Testis (tissue), 5 donors: ENCODE measurements around the gene THRB.

GRCh38 chr3:19362179-19362713, 213.9 kb downstream of the KCNH8 start:
- PRO-cap, 3 experiments: no peak in any of the 3 experiments
- RAMPAGE, long total RNA, 2 experiments: no peak in any of the 2 experiments
- RRBS: no CpG with 5 or more reads among the region's 1 CpG

- PRO-cap, 3 experiments: no peak in any of the 3 experiments
- RAMPAGE, long total RNA, 2 experiments: no peak in any of the 2 experiments
- RRBS: no CpG with 5 or more reads among the region's 2 CpGs
Observed at GRCh38 chr3:19432624-19433107, 284.4 kb downstream of the KCNH8 start.

GRCh38 chr3:20040566-20041157, 416 bp downstream of the KAT2B start:
- PRO-cap, 3 experiments: peak in 3 of 3 experiments; most common plus-strand start chr3:20040969 (in 3); most common minus-strand start chr3:20040749 (in 2)
- RAMPAGE, long total RNA, 2 experiments: no peak in any of the 2 experiments
- RRBS: 2% methylated on average over 17 of the region's 61 CpGs

DNA sequence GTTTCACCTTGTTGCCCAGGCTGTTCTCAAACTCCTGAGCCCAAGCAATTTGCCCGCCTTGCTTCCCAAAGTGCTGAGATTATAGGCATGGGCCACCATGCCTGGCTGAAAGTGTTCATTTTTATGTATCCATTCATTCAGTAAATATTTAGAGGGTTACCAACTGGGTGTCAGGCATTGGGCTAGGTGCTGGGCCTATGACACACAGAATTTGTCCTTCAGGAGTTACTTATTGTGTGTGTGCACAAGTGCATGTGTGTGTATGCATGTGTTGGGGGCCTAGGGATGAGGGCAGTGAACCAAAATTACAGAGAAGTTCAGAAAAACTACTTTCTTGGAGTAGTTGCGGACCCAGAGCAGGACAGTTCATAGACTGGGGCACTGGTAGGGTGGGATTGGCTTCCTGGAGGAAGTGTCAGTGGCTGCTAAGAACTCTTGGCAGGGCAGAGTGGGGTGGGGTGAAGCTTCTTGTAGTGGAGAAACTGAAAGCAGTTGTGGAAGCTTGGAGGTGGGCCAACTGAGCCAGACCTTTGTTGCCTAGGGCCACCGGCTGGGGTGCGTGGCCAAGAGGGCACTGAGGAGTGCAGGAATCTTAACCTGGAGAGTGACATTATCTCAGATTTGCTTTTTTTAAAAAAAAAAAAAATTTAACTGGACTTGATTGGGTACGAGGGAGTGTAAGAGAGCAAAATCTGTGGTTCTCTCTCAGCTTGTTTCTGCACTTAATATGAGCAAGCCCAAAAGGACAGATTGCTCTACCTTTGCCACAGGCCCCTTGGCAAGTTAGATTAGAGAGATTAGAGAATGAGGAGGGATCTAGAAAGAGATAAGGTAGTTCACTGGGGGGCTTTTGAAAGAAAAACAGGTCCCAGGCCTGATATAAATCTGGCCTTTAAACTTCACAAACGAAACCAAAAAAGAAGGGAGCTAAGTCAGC, 3.1 kb downstream of the KAT2B start:
- PRO-cap, 3 experiments: no peak in any of the 3 experiments
- RAMPAGE, long total RNA, 2 experiments: no peak in any of the 2 experiments
- RRBS: no CpG with 5 or more reads among the region's 6 CpGs

- PRO-cap, 3 experiments: no peak in any of the 3 experiments
- RAMPAGE, long total RNA, 2 experiments: no peak in any of the 2 experiments
- RRBS: no CpG with 5 or more reads among the region's 7 CpGs
Observed at GRCh38 chr3:23035770-23036339, 167.3 kb upstream of the UBE2E2 start.

- PRO-cap, 3 experiments: no peak in any of the 3 experiments
- RAMPAGE, long total RNA, 2 experiments: no peak in any of the 2 experiments
Observed at GRCh38 chr3:23427085-23427638, 224.0 kb downstream of the UBE2E2 start.

- PRO-cap, 3 experiments: no peak in any of the 3 experiments
- RAMPAGE, long total RNA, 2 experiments: no peak in any of the 2 experiments
- RRBS: no CpG with 5 or more reads among the region's 3 CpGs
Observed at GRCh38 chr3:23740296-23741004, 65.3 kb upstream of the UBE2E1 start.

- PRO-cap, 3 experiments: peak in 3 of 3 experiments; most common plus-strand start chr3:23807396 (in 1); most common minus-strand start chr3:23807323 (in 2)
- RAMPAGE, long total RNA, 2 experiments: no peak in any of the 2 experiments
- RRBS: no CpG with 5 or more reads among the region's 10 CpGs
Observed at GRCh38 chr3:23807224-23807575, 1.4 kb downstream of the UBE2E1 start.

DNA sequence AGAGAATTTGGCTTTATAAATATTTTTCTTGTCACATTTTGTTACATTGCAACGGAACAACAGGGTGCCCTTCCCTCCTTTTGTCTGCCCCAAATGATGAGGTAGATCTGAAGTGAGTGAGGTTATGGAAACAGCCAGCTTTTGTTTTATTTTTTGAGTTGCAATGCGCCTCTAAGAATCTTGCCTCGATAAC, 1.6 kb downstream of the NR1D2 start:
- PRO-cap, 3 experiments: no peak in any of the 3 experiments
- RAMPAGE, long total RNA, 2 experiments: no peak in any of the 2 experiments
- RRBS: no CpG with 5 or more reads among the region's 3 CpGs

GRCh38 chr3:24019153-24019646, 74.1 kb downstream of the NR1D2 start:
- PRO-cap, 3 experiments: no peak in any of the 3 experiments
- RAMPAGE, long total RNA, 2 experiments: no peak in any of the 2 experiments
- RRBS: 35% methylated on average over 1 of the region's 12 CpGs

GRCh38 chr3:24450589-24451099, 44.0 kb downstream of the THRB start:
- PRO-cap, 3 experiments: no peak in any of the 3 experiments
- RAMPAGE, long total RNA, 2 experiments: no peak in any of the 2 experiments
- RRBS: no CpG with 5 or more reads among the region's 1 CpG

DNA sequence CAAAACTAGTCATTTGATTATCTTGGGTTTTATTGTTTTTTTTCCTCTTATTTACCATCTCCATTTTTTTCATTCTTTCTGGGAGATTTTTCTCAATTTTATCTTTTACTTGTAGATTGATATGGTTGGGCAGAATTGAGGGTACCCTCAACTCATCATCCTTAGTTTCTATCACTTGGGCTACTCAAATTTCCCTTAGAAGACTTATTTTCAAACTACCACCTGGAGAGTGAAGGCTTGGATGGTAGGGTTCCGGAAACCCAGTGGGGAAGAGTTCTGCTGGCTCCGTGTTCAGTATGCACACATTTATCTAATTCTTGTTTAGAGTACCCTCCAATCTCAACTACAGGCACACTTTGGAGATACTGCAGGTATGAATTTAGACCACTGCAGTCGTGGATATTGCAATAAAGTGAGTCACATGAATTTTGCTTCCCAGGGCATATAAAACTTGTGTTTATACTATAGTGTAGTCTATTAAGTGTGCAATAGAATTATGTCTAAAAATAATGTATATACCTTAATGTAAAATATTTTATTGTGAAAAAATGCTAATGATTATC, 28.3 kb downstream of the THRB start:
- PRO-cap, 3 experiments: no peak in any of the 3 experiments
- RAMPAGE, long total RNA, 2 experiments: no peak in any of the 2 experiments
- RRBS: no CpG with 5 or more reads among the region's 3 CpGs

DNA sequence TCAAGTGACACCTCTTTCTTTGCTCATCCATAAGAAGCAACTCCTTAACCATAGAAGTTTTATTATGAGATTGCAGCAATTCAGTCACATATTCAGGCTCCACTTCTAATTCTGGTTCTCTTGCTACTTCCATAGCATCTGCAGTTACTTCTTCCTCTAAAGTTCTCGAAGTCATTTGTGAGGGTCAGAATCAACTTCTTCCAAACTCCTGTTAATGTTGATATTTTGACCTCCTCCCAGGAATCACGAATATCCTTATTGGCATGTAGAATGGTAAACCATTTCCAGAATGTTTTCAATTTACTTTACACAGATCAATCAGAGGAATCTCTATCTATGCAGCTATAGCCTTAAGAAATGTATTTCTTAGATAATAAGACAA, 27.5 kb downstream of the THRB start:
- PRO-cap, 3 experiments: no peak in any of the 3 experiments
- RAMPAGE, long total RNA, 2 experiments: no peak in any of the 2 experiments
- RRBS: no CpG with 5 or more reads among the region's 2 CpGs

DNA sequence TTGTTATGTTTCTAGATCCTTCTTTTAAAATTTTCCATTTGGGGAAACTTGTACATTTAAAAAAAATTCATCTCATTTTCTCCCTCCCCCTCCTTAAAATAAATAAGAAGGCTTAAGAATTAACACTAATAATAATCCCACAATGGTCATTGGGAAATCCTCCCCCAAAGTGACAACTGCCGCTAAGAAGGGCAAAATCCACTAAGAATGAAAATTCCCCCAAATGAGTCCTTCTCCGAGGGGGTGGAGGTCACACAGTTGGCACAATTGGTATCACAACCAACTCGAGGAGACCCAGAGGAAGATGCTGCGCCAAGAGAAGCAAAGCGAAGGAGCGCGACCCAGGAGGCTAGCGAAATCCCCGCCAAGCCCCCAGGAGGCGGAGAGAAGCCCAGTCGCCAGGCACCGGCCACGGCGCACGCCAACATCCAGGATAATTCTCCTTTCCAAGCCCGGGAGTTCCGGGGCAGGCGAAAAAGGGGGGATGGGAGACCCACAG, 907 bp downstream of the THRB start:
- PRO-cap, 3 experiments: peak in 3 of 3 experiments; most common plus-strand start position 376 of the sequence (in 1); most common minus-strand start position 435 of the sequence (in 3)
- RAMPAGE, long total RNA, 2 experiments: no peak in any of the 2 experiments
- RRBS: no CpG with 5 or more reads among the region's 18 CpGs

DNA sequence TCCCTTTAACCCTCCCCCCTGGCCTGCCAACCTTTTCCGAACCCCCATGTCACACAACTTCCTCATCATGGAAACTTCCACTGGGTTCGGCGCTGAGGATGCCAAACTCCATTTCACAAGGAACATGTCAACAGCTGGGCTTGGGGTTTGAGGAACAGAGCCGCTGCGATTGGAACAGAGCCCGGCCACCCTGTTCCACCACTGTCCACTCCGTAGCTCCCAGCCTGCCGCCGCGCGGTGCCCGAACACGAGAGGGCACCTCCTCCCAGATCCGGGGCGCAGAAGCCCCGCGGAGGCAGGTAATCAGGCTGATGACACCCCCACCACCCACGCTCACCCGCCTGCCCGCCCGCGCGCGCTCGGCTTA, 474 bp downstream of the THRB start:
- PRO-cap, 3 experiments: peak in 3 of 3 experiments; most common plus-strand start position 157 of the sequence (in 3); most common minus-strand start position 278 of the sequence (in 1)
- RAMPAGE, long total RNA, 2 experiments: no peak in any of the 2 experiments
- RRBS: 1% methylated on average over 13 of the region's 25 CpGs

GRCh38 chr3:24494560-24495370, at the start of gene THRB:
THRB (minus strand) TSS chr3:24494850.
- PRO-cap, 3 experiments: peak in 3 of 3 experiments; most common plus-strand start chr3:24494621 (in 2); most common minus-strand start chr3:24495029 (in 3)
- RAMPAGE, long total RNA, 2 experiments: start-site peak on the minus strand in 1 of 2 experiments, at chr3:24494753-24494803 at its widest, 32 reads per replicate
- RRBS: 1% methylated on average over 29 of the region's 91 CpGs

GRCh38 chr3:25572342-25572860, 92.3 kb downstream of the TOP2B start:
- PRO-cap, 3 experiments: no peak in any of the 3 experiments
- RAMPAGE, long total RNA, 2 experiments: no peak in any of the 2 experiments
- RRBS: no CpG with 5 or more reads among the region's 5 CpGs

- PRO-cap, 3 experiments: peak in 1 of 3 experiments; most common plus-strand start chr3:25663552 (in 1); most common minus-strand start chr3:25663509 (in 1)
- RAMPAGE, long total RNA, 2 experiments: no peak in any of the 2 experiments
- RRBS: no CpG with 5 or more reads among the region's 14 CpGs
Observed at GRCh38 chr3:25663366-25663771, 1.3 kb downstream of the TOP2B start.

GRCh38 chr3:26768278-26768685, 145.7 kb downstream of the LRRC3B start:
- PRO-cap, 3 experiments: no peak in any of the 3 experiments
- RAMPAGE, long total RNA, 2 experiments: no peak in any of the 2 experiments
- RRBS: no CpG with 5 or more reads among the region's 1 CpG

DNA sequence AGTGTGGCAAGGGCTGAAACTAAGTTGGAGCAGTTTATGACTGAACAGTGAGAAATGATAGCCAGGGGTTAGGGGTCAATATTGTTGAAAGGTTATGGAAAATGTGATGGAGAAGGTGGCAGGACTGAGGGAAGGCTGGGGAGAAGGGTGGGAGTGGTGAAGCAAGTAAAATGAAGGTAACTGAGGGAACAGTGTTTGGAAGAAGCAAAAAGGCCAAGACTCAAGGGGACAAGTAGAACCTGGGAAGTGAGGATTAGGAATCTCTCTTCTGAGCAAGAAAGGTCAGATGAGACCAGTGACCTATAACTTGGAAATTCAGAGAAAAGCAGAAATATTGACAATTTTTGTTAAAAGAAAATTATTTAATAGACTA, 292.3 kb downstream of the LRRC3B start:
- PRO-cap, 3 experiments: no peak in any of the 3 experiments
- RAMPAGE, long total RNA, 2 experiments: no peak in any of the 2 experiments